ENCODE results near the gene ACMSD.

GRCh38 chr2:134177457-134178086 lies 76.3 kb upstream of the MGAT5 start:
- RRBS, result no CpG with 5 or more reads among the region's 12 CpGs

GRCh38 chr2:134411562-134411889 lies 157.7 kb downstream of the MGAT5 start:
- RRBS, result no CpG with 5 or more reads among the region's 4 CpGs

- RRBS, result no CpG with 5 or more reads among the region's 9 CpGs
Measured at GRCh38 chr2:134449205-134449701, 195.4 kb downstream of the MGAT5 start.

DNA sequence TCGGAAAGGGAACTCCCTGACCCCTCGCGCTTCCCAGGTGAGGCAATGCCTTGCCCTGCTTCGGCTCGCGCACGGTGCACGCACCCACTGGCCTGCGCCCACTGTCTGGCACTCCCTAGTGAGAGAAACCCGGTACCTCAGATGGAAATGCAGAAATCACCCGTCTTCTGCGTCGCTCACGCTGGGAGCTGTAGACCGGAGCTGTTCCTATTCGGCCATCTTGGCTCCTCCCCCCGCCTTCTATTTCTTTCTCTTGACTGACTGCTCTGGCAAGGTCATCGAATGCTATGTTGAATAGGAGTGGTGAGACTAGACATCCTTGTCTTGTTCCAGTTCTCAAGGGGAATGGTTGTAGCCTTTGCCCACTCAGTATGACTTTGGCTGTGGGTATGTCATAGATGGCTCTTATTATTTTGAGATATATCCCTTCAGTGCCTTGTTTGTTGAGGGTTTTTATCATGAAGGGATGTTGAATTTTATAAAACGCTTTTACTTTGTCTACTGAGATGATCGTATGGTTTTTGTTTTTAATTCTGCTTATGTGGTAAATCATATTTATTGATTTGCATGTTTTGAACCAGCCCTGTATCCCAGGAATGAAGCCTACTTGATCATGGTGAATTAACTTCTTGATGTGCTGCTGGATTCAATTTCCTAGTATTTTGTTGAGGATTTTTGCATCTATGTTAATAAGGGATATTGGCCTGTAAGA lies 62.3 kb downstream of the TMEM163 start:
- RRBS, result no CpG with 5 or more reads among the region's 20 CpGs

GRCh38 chr2:134678139-134678517 lies 40.7 kb downstream of the TMEM163 start:
- RRBS, result no CpG with 5 or more reads among the region's 9 CpGs

DNA sequence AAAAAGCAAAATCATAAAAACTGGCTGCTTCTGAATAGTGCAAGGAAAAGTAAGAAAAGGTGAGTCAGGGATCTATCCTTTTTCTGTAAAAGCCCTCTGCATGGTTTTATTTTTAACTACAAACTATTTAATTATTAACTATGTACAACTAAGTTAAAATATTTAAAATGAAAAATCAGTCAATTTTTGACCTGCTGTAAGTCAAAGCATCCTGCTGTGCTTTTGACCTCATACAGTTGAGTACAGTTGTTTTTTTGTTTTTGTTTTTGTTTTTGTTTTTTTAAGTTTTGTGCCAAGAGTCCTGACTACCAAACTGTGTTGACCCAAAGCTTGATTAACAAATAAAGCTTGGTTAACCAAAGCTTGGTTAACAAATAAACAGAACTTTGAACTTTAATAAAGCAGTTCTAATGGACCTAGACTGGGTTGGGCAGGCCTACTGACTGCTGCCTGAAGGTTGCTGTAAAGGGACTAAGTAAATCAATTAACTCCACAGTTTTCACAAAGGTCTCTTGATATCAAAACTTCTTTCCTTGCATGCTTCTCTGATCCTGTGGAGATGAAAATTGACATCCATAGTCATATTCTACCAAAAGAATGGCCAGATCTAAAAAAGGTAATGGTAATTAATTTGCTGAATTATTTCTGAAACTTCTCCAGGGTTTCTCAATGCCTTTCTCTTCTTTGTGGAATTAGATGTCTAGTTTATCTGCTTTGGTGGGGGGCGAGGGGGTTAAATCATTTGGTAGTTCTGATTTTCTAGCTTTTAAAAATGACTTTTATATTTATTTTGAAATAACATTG lies at the start of gene ACMSD:
Gene ACMSD (plus strand): TSS at position 493 of the 804 bp plus-strand sequence.
- RRBS, result no CpG with 5 or more reads among the region's 1 CpG

GRCh38 chr2:134957543-134958745 lies 39.3 kb downstream of the CCNT2 start:
- RRBS, result no CpG with 5 or more reads among the region's 9 CpGs

DNA sequence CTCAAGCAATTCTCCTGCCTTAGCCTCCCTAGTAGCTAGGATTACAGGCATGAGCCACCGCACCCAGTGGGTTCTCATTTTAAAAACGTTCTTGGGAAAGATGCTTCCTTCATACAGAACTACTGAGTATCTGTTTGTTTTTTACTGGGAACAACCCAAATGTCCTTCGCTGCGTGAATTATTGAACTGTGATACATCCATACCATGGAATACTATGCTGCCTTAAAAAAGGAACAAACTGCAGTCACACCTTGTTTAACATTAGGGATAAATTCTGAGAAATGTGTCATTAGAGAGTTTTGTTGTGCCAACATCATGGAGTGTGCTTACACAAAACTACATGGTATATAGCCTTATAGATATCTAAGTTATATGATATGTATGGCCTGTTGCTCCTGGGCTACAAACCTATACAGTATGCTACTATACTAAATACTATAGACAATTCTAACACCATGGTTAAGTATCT lies 6.5 kb downstream of the R3HDM1 start:
- RRBS, result no CpG with 5 or more reads among the region's 4 CpGs

- RRBS, result no CpG with 5 or more reads among the region's 2 CpGs
Measured at GRCh38 chr2:135631666-135632000, 100.3 kb downstream of the R3HDM1 start.

GRCh38 chr2:135635574-135636557 lies 104.6 kb downstream of the R3HDM1 start:
- RRBS, result no CpG with 5 or more reads among the region's 7 CpGs

GRCh38 chr2:135825579-135826216 lies 11.3 kb downstream of the LCT start:
- RRBS, result no CpG with 5 or more reads among the region's 10 CpGs

- RRBS, result no CpG with 5 or more reads among the region's 5 CpGs
Measured at GRCh38 chr2:135868335-135868930, 7.8 kb downstream of the MCM6 start.

DNA sequence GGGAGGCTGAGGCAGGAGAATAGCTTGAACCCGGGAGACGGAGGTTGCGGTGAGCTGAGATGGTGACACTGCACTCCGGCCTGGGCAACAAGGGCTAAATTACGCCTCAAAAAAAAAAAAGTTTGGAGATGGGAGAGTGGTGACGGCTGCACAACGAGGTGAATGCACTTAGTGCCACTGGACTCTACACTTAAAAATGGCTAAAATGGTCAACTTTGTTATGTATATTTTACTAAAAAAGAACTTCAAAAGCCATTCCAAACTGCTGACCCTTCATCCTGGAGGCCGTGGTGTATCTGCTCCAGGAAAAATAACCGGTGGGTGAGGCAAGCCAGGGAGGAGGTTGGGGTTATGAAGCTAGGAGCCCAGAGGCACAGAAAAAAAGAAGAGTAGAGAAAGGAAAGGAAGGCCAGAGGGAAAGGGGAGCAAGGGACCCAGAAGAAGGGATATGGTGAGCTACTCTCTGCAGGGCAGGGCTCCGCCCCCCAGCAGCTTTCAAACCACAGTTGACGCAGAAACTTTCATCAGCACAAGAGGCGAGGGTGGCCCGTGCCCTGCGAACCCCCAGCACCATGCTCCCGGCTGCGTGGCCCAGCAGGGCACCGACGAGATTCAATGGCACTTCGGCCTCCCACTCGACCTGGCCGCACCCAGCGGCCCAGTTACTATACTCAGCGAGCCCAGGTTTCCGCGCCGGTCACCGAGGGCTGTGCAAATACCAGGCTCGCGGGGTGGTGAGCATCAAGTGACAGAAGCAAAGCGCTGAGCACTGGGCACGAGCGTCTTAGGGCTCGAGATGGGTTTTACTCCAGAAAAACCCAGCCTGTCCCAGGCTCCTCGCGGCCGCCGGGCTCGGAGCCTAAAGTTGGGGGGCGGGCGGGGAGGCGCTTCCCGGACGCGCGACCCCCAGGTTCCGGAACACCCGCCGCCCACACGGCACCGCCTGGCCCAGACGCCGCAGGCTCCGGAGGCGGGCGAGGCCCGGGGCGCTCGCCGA lies 688 bp downstream of the MCM6 start:
- RRBS, result 3% methylated on average over 26 of the region's 59 CpGs

- RRBS, result no CpG with 5 or more reads among the region's 11 CpGs
Measured at GRCh38 chr2:135948473-135949254, 36.8 kb downstream of the DARS1 start.

GRCh38 chr2:136112151-136112670 lies 5.7 kb downstream of the CXCR4 start:
- RRBS, result no CpG with 5 or more reads among the region's 2 CpGs

DNA sequence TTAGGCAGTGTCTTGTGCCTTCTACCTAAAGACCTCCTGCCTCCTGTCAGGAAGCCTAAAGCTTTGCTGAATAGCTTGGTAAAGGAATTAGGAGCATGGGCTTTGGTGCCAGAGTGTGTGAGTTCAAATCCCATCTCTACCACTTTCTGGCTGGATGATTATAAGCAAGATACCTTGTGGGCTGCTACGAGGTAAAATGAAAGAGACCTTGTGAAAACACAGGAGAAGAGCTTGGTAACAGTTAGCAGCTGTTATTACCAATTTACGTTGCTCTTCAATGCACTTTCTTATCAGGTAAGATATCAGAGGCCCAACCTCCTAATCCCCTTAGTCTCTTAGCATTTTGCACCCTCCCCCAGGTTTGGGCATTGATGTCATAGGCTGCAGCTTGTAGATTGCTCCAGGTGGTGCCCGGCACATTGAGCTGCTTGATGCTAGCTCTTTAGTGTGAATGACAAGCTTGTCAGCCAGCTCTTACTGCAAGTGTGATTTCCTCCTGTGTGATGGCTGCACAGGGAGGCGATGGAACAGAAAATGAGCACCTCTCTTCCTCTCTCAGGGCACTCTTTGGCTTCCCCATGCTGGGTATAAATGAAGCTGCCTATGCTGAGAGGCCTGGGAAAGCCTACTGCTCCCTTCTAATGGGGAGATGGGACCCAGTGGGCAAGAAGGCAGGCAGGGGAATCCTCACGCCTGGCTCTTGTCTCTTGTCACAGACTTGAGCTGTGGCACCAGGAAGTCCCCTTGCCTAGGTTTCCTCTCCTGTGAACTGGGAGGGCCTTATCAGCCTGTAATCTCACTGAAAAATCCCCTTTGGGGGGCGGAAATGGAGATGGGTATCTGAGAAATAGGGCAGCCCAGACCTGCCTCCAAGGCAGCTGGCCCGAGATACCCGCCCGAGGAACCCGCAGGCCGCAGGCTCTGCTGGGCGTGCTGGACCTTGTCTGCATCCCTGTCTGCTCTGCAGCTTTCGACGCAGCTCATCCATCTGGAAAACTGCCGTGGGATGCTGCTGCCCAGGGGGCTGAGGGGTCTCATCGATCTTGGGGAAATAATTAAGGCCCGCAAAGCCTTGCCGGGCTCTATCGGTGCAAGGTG lies 163.4 kb upstream of the CXCR4 start:
- RRBS, result no CpG with 5 or more reads among the region's 19 CpGs

DNA sequence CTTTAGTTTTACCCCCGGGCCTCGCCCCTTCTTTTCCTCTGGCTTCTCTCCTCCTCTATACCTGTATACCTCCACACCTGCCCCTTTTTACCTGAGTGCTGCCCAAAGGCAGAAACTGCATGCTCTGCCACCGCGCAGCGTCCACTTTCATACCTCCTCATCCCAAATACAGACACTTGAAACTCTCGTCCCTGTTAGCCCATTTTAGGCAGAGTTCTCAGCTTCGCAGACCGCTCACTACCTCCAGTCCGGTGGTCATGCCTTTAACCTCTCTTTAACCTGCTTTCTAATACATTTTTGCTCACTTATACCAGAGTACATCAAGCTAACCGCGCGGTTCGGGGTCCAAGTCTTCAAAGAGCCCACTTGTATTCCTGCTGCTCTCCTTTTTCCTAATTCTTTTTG lies 827 bp downstream of the SPOPL start:
- RRBS, result 10% methylated on average over 1 of the region's 13 CpGs

DNA sequence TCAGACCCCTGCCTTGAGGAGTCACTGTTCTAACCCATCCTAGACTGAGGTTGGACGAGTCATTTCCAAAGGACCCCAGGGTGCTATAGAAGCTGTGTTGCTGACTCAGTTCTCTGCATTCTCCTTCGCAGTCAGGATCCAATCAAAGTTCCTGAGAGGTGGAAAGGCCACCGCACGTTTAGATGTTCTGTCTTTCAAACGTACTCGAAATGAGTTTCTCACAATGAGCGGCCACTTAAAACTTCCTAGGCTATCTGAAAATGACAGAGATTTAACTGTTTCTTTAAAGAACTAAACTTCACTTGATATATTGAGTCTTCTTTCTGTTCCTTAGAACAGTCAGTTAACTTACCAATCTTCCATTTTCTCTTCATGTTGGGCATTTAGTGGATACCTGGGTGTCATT lies 854.6 kb upstream of the NXPH2 start:
- RRBS, result no CpG with 5 or more reads among the region's 7 CpGs

- RRBS, result no CpG with 5 or more reads among the region's 7 CpGs
Measured at GRCh38 chr2:142328220-142328777, 197.5 kb upstream of the LRP1B start.

DNA sequence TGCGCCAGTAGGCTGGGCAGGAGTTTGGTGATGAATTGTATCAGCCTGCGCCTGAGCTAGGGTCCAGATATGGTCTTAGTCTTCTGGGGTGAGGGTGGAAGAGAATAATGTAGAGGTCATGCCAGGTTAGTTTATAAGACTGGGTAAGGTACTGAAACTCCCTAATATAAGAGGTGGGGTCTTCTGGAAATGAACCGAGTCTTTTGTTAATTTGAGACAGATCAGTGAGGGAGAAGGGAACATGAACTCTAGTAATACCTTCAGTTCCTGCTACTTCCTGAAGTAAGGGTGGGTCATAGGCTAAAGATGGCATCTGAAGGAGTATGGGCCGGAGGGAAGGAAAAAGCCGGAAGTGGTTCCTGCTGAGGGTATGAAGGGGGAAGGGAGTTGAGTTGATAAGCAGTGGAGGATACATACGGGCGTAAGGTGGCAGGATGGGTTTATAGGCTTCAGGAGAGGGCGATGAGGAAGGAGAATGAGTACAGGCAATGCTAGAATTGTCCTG lies 58.0 kb downstream of the KYNU start:
- RRBS, result no CpG with 5 or more reads among the region's 8 CpGs

All from HL-60 (cell line).